Bronchus fibroblast of lung (primary cell): ENCODE results near the gene ERRFI1.

- RAMPAGE, long total RNA: no peak
Observed at GRCh38 chr1:6485212-6485323, 6.4 kb downstream of the PLEKHG5 start.

- RAMPAGE, long total RNA: no peak
Observed at GRCh38 chr1:6490228-6491111, 997 bp downstream of the PLEKHG5 start.

DNA sequence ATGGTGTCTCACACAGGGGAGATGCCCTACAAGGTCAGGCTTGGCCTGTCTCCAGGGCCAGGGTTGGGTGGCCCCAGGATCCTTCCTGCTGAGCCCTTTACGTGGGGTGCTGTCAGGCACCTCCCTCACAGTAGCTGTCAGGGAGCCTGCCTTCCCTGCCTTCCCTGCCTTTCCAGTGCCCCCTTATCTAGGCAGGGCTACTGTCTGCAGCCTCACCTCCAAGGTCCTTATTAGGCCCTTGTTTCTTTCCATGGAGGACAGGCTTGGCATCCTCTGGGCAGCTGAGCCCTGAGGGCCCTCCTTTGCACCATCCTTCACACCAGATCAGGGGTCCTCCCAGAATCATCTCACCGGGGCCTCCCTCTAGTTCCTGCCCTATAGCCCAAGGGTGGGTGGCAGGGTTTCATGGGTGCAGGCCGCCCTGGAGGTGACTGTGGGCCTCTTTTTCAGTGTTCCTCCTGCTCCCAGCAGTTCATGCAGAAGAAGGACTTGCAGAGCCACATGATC, 7.0 kb downstream of the ZBTB48 start:
- RAMPAGE, long total RNA: no peak

- RAMPAGE, long total RNA: no peak
Observed at GRCh38 chr1:6605327-6605567, 2.6 kb upstream of the KLHL21 start.

DNA sequence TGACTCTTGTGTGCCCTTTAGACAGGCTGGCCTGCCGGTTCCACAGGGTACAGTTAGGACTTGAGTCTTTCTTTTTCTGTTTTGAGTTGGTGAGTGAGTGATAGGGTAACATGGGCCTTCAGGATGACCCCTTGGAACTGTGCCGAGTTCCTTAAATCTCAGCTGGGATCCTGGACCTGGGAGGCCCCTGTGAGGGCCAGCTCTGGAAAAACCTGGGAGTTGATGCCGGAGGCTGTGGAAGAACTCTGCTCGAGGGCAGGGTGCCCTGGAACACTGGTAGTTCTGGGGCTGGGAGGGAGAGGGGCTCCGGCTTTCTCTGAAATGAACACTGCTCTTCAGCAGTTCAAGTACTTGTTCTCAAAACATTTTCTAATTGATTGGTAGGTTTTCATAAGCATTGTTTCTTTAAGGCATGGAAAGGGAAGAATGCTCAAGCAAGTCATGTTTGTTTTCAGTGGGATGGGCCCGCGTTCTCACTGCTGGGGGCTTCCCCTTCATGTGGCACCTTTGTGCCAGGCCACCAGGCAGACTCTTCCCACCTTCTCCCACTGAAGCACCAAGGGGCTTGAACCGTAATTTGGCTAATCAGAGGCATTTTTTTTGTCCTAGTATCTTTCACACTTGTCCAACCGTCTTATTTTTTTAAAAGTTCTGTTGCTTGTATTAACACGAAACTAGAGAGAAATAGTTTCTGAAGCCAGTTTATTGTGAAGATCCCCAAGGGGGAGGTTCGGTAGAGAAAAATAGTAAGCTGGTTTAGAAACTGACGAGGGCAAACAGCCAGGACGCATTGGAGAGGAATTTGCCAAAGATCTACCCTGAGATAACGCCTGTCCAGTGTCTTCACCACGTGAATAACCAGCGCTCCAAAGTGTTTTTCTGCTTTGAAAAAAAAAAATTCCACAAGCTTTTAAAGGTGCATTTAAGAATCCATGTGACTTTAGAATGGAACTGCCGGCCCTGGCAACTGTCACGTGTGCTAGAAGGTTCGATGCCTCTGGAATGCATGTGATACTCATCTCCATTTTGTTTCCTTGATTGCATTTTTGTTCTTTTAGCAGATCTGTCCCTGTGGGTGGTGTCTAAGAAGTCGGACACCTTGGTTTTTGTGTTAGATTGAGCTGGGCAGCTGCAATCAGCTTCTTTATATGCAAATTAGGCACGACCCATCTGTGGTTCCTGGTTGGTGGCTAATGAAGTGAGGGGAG, 1.6 kb upstream of the THAP3 start:
- RAMPAGE, long total RNA: no peak

GRCh38 chr1:6841077-6841891, 56.0 kb downstream of the CAMTA1 start:
- RAMPAGE, long total RNA: no peak

- RAMPAGE, long total RNA: no peak
Observed at GRCh38 chr1:7069754-7070261, 284.6 kb downstream of the CAMTA1 start.

DNA sequence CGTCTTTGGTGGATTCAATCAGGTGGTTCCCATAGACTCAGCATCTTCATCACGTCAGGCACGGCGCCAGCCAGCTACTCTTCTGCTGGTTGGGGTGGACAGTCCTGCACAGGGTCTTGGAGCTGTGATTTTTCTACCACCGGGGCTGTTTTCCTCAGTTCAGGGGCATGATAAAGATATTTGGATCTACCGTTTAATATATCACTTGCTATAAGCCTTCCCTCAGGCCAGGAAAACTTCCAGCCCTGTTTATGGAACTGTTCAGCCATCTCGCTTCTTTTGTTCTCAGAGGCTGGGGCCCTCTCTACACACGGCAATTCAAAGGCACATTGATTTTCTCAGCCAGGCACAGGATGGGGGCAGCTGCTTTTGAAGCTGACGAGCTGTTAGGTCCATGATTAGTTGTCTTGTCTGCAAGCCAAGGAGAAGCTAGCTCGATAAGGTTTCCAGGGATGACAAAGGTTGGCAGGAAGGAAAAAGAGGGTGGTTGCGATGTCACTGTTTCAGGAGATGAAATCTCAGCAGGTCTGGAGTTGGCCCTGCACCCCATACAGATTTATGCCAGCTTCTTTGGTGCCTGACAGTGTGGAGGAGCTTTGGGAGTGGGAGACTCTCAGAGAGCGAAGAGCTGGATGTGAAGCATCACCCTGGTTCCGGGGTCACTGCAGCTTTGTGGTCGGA, 467.5 kb downstream of the CAMTA1 start:
- RAMPAGE, long total RNA: no peak

GRCh38 chr1:7340335-7340731, 430.8 kb upstream of the VAMP3 start:
- RAMPAGE, long total RNA: no peak

DNA sequence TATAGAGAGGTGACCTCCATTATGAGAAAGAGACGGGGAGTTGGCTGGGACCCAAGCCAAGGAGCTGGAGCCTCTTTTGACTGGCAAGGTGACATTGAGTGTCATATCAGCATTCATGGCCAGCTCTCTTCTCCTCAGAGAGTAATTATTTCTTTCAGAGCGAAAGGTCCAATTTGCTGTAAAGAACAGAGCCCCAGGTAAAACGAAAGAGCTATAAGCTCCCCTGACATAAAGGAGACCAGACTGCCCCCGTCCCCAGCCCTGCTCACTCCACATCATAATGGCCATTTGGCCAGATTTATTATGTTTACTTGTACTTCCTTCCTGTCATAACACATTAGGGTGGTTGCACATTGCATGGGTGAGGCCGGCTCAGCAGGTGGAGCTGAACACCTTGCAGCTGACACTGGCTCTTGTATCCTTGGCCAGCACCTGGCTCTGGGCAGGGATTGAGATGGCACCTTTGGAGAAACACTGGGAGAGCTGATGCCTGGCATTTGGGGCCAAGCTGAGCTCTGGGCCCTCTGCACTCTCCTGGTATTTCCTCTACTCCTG, 403.9 kb upstream of the VAMP3 start:
- RAMPAGE, long total RNA: no peak

- RAMPAGE, long total RNA: no peak
Observed at GRCh38 chr1:7669487-7670475, 101.3 kb upstream of the VAMP3 start.

GRCh38 chr1:7705266-7706199, 65.6 kb upstream of the VAMP3 start:
- RAMPAGE, long total RNA: no peak

DNA sequence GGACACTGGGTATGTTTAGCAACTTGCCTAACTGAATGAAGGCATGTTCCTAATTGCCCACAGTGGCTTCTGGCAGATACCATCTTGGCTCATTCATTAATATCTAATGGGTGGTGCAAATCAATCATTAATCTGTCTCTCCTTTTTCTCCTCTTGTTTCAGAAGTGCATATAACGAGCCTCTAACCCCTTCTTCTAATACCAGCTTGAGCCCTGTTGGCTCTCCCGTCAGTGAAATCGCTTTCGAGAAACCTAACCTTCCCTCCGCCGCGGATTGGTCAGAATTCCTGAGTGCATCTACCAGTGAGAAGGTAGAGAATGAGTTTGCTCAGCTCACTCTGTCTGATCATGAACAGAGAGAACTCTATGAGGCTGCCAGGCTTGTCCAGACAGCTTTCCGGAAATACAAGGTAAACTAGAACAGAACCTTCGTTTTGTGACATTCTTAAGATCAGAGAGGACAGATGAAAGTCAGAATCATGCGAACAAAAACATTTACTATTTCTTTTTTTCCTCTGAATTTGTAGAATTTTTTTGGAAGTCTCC, 25.3 kb upstream of the VAMP3 start:
- RAMPAGE, long total RNA: no peak

DNA sequence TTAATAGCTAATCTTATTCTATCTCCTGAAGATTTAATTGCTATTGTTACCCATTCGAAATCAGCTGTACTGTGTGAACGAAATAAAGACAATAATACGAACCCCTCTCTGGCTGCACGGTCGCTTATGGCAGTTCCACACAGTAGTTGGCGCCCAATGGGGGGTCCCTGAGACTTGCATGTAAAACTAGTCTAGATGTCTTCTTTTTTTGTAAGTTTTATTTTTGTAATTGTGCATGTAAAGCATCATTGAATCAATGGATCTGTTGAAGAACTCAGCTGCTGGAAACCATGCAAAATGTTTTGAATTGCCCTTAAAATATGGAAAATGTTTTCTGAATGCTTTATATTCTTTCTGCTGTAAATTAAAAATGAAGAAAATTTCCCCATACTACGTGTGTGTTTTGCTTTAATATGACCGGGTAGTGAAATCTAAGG, 1.8 kb upstream of the VAMP3 start:
- RAMPAGE, long total RNA: no peak

DNA sequence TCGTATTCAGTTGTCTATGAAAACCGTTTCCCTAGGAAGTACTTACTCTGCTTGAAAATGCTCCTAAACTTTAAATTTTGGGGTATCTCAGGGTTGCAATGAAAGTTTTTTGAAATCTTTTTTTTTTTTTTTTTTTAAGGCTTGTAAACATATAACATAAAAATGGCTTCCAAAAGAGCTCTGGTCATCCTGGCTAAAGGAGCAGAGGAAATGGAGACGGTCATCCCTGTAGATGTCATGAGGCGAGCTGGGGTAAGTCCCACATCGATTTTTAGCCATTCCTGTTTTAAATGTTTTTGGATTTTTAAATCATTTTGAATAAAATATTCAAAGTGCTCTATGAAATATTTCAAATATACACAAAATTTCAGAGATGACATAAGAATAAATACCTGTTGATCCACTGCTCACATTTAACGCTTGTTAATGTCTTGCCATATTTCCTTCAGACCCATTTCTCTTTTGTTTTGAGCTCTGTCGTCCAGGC, 1.2 kb downstream of the PARK7 start:
- RAMPAGE, long total RNA: no peak

DNA sequence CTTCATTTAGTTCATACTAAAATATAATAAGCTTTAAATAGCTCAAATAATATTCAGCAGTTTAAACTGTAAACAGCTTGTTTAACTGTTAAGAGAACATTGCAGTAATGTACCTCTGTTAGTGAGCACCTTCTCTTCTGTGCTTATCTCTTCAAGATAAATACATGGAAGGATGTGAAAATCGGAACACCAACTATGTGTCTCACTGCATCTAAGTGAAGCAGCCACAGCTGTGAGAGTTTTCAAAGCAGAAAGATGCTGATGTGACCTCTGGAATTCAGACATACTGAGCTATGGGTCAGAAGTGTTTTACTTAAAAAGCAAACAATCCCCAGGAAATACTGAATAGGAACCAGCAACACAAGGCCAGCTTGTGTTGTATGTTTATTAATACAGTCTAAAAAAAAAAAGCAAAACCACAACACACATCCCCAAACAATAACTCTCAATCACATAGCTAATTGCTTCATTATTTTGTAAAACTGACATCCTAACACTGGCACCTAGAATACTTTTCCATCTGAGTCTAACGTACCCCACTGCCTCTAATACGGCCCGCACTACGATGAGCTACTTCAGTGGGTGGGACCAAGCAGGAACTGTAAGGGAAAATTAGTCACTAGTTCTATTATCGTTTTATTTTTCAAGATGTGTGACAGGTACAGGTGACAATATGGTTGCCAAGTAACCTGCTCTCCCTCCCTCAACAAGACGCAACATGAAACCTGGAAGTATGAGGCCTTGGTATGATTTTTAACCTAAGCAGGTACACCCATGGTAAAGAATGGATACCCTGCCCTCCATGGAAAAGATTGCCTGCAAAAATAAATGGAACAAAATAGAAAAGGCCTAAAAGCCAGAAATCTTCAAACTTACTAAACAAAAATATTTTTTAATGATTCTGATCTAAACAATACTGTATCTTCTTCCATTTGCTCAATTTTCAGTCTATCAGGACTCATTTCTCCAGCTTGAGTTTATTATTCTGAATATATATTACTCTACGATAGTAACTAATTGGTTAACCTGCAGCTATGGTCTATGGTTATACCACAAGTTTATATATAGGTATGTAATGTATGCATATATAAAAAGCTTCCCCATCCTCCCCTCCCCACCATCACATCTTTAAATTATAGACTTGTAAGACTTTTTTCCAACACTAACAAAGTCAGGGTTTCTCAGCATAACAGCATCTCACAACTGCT, 13.8 kb downstream of the ERRFI1 start:
- RAMPAGE, long total RNA: no peak

DNA sequence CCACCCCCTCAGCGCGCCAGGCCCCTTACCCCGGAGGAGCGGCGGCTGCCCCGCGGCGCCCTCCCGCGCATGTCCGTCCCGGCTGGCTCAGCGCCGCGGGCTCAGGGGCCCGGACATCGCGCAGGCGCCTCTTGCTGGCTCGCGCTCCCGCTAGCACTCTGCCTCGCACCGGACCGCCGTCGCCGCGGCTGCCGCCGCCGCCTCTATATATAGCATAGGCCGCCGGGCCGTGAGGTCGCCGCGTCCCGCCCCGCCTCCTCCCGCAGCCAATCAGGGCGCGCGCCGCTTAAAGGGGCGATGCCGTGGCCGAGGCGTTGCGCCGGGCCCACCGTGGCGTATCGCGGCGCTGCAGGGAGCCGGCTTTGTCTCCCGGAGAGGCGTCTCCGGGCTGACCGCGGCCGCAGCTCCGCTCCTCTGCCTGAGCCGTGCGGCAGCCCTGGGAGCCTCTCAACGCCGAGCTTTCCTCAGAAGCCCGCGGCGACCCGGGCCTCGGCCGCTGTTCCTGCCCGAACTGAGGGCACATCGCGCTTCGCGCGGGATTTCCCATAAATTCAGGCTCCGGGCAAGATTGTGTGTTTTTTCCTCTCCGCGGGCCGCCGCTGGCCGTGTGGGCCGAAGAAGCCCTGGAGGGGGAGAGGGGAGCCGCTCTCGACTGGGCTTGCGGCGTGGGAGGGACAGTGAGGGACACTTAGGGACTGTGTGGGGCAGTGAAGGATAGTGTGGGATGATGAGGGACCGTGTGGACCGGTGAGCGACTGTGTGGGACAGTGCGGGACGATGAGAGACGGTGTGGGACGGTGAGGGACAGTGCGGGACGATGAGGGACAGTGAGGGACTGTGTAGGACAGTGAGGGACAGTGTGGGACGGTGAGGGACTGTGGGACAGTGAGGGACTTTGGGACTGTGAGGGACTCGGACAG, at the start of gene ERRFI1:
Gene ERRFI1, minus strand, starts transcription at position 181 of the 920 bp plus-strand sequence.
- RAMPAGE, long total RNA: no peak

GRCh38 chr1:8027832-8028842, 2.0 kb upstream of the ERRFI1 start:
- RAMPAGE, long total RNA: no peak

GRCh38 chr1:8040306-8041037, 14.4 kb upstream of the ERRFI1 start:
- RAMPAGE, long total RNA: no peak

GRCh38 chr1:8090033-8090471, 63.9 kb upstream of the ERRFI1 start:
- RAMPAGE, long total RNA: no peak